Tibial artery (tissue), 1 donor: ENCODE measurements around a stretch of chr14.

DNA sequence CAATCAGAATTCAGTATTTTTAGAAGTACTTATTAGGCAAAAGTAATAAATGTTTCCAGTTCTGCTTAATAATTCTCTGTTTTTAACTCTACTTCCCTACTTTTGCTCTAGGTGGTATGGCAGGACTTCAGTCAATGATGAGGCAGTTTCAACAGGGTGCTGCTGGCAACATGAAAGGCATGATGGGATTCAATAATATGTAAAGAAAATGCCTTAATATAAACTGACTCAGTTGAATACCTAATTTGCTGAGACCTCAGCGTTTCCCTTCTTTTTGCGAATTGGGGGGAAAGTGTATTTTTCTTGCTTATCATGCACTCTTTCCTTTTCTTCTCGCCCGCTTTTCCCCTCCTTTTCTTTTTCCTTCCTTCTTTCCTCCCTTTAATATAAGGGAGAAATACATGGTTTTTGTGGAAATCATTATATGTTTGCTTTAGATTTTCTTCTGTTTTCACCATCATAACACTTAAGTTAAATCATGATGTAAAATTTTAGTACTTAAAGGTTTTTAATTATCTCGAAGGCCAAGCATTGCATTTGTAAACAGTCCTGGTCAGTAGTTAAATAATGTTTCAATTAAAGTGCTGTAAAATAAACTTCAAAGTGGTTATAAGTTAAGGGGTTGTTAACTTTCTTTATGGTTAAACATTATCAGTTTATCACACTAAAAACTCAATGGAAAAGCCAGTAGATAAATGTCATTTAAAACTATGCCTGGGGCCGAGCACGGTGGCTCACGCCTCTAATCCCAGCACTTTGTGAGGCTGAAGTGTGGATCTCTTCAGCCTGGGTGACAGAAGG, 16.9 kb upstream of the FAM177A1 start:
- PRO-cap = no peak

DNA sequence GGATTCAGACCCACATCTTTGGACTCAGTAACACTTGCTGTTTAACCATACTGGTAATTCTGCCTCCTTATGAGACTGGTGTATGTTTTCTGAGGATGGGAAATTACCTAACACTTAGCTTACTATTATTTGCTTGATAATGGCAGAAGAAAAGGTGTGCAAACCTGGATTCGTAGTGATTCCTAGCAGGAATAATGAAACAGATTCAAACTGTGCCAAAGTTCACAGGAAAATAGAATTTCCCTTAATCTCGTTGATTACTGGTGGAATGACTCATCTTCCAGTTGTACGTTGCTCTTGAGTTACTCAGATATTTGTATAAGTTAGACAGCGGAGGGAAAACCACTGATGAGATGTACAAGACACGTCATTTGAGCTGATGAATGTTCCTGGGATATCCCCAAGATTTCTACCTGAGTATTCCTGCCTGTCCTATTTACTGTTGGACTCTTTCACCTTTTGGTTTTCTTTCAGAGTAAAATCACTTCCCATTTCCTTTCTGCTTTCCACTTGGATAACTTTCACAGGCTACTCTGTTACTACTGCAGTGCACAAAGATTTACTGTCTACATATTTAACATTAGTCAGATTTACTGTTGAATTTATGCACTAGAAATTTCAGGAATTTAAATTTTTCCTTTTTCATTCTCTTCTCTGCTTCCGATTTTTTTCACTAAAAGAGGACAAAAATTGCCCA, 37.6 kb downstream of the PRORP start:
- PRO-cap = no peak

DNA sequence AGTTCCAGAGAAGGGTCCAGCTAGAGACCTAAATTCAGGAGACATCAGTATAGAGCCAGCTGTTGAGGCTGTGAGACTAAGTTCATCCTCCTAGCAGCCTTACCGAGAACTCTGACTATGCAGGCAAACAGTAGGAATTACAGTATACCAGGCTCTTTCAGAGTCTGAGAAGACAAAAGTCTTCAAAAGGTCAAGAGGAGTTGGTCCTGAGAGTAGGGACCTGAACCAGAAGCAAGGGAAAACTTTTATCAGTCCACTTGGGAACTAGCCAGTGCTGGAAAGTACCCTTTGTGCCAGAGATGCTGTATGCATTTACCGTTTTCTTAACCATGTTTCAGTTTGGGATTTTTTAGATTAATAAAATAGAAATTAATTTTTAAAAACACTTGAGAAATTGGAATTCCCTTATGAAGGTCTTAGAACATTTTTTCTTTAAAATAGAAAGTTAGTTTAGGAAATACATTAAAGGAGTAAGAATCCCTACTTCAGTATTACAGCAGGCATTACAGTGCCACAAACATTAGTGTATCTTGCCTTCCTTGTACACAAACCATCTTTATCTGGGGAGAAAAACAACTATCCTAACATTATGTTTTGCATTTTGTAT, 1.9 kb upstream of the PSMA6 start:
- PRO-cap = no peak

- PRO-cap = no peak
Measured at GRCh38 chr14:35332848-35333368, 40.7 kb downstream of the PSMA6 start.

DNA sequence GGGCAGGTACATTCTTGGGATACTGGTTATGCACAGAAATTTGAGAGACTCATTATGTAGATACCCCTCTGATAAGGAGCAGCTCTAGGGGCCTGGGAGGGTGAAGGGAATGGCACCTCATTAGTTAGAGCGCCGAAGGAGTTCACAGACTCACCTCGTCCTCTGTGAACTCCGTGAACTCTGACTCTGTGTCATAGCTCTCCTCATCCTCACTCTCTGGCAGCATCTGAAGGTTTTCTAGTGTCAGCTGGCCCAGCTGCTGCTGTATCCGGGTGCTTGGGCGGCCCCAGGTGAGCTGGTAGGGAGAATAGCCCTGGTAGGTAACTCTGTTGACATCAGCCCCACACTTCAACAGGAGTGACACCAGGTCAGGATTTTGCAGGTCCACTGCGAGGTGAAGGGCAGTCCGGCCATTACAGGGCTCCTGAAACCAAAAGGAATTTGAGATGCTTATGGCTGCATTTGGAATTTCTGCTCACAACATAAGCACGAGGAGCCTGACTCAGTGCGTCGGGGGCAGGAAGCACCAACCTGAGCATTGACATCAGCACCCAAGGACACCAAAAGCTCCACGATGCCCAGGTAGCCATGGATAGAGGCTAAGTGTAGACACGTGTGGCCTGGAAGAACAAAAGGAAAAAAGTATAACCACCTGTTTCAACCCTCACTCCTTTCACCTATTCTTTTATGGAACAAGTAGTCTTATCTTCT, 2.2 kb downstream of the NFKBIA start:
- PRO-cap = no peak

DNA sequence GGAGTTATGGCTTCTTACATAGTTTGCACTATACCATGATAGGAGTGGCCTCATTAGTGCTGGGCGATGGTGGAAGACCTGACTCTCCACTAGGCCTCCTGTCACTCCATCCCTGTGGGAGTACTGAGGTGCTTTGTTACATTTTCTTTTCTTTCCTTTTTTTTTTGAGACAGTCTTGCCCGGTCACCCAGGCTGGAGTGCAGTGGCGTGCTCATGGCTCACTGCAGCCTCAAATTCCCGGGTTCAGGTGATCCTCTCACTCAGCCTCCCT, 83.7 kb downstream of the BRMS1L start:
- PRO-cap = no peak

DNA sequence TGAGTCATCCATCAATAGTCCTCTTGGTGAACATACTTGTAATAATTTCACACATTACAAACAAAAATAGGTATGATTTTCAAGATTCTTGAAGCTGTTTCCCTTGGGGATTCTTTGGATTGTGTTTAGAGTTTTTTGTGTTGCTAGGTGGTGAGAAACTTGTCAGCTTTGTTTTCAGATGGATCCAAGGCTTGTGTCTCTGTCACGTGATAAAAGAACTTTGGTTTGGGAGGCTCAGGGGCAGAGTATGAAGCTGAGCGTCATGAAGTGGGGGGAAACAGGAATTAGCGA, 243.0 kb downstream of the BRMS1L start:
- PRO-cap = no peak

DNA sequence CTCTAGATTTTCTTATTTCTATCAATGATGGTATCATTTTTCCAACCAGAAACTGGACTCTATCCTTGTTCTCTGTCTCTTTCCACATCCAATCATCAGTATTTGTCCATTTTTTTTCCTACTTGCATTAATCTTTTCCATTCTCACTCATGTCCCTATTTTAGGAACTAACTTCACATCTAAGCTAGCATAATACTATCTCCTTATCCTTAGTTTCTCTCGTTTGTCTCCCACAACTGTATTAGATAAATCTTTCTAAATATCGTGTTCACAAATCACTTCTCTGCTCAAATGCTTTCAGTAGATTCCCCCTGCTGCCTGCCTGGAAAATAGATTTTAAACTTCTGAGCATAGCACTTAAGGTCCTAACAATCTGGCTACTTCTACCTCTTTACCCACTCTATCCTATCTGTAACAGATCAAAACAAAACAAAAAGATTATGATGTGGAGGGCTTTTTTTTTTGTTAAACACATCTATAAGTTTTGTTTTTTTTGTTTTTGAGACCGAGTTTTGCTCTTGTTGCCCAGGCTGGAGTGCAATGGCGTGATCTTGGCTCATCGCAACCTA, 14.6 kb downstream of the MBIP start:
- PRO-cap = no peak

GRCh38 chr14:36430514-36431244, 89.4 kb downstream of the NKX2-1 start:
- PRO-cap = no peak

DNA sequence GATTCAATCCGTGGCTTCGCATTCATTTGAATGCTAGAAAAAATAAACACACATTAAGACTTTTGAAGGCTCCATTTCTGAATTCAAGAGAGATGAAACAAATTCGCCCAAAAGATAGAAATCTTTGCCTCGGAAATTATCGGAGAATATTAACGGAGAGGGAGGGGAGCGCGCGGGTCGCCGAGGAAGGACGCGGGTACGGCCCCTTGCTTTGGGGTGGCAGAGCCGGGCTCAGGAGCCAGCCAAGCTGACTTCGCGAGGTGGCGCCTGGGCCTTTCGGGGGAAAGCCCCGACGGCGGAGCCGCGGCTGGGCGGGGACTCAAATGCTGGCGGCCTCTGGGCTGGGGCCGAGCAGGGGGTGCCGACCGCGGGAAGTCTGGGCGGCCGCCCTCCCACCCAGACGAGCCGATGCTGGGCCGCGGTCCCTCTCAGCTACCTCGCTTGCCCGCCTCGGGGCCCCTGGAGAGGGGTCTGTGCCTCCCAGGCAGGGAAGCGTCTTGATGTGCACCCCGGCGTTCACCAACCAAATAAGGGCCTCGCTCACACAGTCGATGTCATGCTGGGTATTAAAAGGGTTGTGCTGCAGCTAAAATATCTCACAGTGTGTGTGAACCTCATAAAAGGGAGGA, 14.7 kb downstream of the NKX2-1 start:
- PRO-cap = no peak

DNA sequence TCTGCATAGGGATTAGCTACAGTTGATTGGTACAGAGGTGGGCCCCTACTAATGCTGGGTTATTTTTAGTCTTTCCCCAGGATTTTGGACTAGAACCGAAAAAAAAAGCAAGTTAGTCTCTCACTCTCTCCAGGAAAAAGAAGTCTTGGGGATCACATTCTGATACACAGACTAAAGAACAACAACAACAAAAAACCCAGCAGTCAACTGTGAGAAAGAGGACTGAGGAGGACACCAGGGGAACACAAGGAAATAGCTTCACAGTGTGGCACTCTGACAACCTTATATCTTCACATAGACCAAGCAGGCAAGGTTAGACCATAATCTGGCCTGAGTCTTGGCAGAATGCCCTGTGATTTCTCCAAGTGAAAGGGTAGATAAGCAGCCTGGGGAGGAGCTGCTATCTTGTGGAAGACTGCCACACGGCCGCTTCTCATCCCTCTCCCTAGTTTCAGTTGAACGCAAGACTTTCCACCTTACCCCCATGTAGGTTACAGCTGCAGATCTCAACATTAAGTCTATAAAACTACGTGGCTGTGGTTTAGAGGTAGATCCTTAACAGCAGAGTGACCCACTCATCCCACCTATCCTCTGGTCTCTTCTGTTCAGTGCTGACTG, 3.7 kb downstream of the SLC25A21 start:
- PRO-cap = no peak

GRCh38 chr14:37399497-37400033, 195.5 kb downstream of the FOXA1 start:
- PRO-cap = no peak

DNA sequence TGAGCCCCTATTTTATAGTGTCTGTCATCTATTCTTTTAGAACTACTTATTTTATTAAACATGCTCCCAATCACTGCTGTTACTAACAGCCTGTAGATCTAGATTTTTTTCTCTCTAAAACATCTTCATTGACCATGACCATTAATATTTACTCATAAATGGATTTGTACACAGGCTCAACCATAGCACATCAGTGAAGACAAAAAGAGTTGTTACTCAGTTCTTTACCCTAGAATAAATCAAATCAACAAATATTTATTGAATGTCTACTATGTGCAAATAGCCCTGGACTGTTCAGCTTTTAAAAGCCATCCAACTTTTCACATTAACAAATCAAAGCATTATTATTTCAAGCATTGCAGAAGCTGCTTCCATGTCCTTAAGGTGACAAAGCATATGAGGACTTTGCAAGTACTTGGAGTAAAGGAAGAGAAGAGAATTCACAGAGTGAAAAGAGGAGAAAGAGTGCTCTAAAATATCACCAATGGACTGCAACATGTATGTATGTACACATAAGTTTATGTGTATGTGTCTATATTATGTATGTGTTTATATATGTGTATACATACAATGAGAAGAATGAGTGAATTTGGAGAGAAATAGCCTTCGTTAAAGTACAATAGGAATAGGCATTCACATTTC, 31.1 kb downstream of the FOXA1 start:
- PRO-cap = no peak

DNA sequence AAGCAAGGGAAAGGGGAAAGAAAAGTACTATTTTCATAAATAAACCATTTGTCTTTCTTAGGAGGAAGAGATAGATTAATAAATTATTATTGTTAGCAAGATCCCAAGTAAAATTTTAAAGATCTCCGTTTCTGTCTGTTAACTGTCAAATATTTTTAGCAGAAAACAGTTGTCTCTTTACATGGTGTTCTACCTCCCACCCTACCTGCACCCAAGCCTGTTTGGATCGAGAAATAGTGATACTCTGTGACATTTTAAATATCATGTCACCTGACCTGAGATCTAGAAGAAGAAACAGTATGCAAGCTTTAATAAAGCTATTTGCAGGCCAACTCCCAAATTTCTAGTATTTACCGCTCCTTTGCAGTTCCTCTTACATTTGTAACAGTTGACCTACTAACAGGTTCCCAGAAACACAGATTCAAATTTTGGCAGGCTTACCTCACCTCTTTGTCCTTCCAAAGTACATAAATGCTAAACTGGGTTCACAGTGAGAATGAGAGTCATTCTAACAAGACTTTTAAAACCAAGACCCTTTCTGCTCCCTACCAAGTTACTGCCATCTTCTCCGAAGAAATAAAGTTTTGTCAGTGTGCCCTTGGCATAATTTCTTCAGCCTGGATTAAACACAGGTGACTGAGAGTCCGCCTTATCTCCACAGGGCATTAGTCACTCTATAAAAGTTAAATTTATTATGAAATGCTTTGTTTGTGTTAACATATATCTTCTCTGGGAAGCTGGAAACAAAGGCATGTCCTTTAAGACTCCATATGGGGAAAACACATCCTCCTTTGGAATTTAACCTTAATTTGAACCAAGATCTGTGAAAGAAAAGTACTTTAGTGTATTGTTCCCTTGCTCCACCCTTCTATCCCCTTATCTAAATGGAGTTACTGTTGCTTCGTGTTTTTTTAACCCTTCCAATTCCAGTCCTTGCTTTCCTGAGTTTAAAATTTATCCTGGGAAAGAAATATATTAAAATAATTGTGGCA, 28.3 kb downstream of the FOXA1 start:
- PRO-cap = no peak

DNA sequence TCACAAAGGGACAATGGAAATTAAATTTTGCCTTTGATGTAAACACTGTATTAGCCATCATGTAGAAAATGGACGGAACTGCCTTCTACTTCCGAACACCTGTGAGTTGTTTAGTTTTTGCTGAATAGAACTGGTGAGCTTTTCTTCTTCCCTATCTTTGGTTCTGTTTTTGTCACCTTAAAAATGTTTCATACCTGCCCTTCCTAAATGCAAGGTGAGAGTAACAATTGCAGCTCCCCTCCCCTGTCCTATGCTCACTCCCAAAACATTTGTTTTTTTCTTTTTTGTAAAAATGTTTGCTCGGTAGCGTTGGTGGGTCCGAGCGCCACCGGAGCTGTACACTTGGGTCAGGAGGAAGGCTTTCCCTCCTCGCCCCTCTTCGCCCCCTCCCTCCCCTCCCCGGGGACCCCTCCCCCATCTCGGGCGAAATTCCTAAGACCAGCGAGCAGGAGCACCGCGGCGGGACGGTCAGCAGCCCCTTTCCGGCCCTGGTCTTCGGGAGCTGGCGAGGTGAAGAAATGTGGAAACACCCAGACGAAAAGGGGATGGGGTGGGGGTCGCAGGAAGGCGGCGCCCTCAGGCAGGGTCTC, 7.4 kb downstream of the FOXA1 start:
- PRO-cap = no peak

GRCh38 chr14:37593802-37594834, 931 bp downstream of the FOXA1 start:
- PRO-cap = no peak

GRCh38 chr14:38251979-38252463, 3.9 kb downstream of the CLEC14A start:
- PRO-cap = no peak

GRCh38 chr14:38254198-38255017, 1.5 kb downstream of the CLEC14A start:
- PRO-cap = no peak

GRCh38 chr14:38874006-38874299, 229.1 kb downstream of the SEC23A start:
- PRO-cap = no peak

DNA sequence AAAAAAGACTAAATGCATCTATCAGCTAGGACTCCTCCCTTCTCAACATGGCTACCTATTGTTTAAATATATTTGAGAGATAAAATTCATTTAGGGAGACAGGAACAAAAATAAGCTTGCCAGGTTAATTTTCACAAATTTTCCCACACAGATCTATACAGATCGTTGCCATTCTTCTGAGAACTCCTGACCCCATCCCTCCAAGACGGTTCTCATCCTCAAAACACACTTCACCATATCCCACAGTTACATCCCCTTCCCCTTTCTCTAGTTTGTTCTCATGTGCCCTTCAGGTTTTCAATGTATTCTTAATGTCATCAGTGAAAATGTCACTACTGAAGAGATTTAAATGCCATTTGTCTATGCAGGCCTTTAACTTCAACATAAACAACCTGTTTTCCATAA, 197.0 kb downstream of the SEC23A start:
- PRO-cap = no peak